A673 (cell line): Measurements from ENCODE around the gene PI3.

DNA sequence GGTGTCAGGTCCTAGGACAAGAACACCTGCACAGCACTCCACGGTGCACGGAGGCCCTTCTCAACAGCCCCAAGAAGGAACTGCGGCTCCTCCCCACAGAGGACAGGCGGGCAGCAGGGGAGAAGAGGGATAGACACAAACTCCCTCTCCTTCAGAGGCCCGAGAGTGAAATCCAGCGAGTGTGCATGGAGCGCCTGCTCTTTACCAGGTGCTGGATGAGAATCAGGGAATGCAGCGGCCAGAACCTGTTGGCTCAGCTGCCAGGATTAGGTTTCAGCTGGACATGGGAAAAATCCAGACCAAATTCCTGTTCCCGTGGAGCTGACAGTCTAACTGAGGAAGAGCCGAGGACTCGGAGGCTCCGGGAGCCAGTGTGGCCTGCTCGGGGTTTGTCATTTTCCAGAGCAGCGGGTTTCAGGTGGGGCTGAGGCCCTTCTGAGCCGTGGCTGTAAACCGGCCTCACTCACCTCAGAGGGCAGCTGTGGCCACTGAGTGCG lies 27.1 kb downstream of the PKIG start:
- PRO-cap = no peak

- PRO-cap = unidirectional peak, minus-strand start at chr20:44616713
These were observed 34.3 kb downstream of the PKIG start for GRCh38 chr20:44616592-44617153.

GRCh38 chr20:44717974-44718229 lies 2.7 kb downstream of the CCN5 start:
- PRO-cap = no peak

DNA sequence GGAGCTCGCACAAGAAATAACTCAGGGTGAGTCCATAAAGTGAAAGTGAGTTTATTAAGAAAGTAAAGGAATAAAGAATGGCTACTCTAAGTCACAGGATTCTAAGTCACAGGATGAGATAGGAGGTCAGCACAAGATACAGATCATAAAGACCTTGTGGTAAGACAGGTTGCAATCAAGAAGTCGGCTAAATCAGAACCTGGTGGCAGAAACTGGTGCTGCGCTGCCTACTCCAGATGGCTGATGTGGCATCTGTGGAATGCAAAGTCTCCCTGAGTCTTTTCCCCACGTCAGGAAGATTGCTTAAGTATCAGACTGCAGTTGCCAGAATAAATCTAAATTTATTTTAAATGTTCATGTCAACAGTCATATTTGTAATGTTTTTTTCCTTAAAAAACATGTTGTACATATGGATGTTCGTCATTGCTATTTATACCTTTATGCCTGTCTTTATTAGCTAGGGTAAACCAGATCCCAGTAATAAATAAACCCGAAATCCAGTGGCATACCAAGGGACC lies 10.7 kb upstream of the KCNK15 start:
- PRO-cap = no peak

GRCh38 chr20:44736777-44737204 lies 8.9 kb upstream of the KCNK15 start:
- PRO-cap = no peak

DNA sequence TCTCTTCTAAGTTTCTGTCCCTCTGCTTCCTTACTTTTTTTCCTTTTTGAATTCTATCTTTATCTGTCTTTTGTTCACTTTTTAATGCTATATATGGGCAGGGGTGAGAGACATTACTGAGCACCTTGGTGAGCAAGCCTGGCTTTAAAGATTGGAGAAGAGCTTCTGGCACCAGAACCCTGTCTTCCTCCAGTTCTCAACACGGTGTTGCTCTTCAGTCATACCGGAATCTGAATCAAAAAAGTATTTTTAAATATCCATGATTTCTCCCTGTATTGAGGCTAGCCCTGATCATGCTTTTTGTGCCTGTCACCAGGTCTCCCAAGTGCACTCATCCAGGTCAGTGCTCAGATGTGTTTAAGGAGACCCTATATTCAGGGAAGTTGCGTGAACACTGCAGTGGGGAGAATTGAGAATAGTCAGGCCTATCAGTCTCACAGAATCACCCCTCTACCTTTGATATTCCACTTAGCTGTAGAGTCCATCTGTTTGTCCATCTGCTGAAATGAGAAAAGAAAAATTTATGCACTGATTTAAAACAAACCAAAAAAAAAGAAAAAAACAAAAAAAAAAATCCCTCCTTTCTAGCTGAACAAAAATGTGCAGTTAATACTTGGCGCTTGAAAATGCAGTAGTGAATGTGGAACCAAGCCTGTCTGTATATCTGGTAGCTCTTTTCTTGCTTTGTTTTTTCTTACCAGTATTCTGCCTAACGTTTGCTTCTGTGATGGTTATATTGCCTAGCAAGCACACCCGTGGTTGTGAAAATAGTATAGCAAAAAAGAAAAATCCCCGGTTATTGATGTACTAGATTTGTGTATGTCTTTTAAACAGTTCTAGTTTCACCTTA lies 2.0 kb upstream of the PABPC1L start:
- PRO-cap = no peak

DNA sequence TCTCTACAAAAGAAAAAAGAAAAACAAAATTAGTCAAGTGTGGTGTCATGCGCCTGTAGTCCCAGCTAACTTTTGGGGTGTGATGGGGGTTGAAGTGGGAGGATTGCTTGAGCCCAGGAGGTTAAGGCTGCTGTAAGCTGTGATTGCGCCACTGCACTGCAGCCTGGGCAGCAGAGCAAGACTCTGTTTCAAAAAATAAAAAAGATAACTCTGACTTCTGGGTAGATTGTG lies 17.0 kb downstream of the STK4 start:
- PRO-cap = no peak

- PRO-cap = no peak
These were observed 30.8 kb downstream of the STK4 start for GRCh38 chr20:44997093-44997558.

- PRO-cap = no peak
These were observed 14.4 kb upstream of the WFDC12 start for GRCh38 chr20:45138492-45139333.

DNA sequence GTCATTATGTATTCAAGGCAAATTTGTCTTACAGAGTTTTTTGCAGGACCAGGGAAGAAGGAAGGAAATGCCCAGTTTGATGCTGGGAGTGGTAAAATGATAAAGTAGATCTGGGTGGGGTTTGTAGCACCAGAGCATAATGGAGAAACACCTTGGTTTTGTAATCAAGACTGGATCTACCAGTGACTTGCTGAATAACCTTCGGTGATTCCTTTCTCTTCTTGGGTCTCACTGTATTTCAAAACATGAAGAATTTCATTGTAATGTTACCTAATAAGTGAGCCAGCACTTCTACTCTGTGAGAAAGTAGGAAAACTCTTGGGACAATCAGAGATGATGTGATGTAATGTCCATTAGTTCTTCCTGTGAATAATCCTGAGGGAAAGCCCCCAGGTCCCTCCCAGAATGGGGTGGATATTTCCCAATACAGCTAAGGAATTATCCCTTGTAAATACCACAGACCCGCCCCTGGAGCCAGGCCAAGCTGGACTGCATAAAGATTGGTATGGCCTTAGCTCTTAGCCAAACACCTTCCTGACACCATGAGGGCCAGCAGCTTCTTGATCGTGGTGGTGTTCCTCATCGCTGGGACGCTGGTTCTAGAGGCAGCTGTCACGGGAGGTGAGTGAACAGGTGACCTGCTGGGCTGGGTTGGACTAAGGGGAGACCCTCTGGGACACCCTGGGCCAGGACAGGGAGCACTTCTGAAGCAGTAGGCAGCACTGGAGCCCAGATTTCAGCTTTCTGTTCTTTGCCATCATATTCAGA lies at the start of gene PI3:
TSS of gene PI3 (plus strand) at position 522 of the 768 bp plus-strand sequence.
- PRO-cap = no peak

- PRO-cap = no peak
These were observed 18.9 kb upstream of the MATN4 start for GRCh38 chr20:45326783-45327685.

GRCh38 chr20:45346728-45346958 lies 1.6 kb downstream of the SDC4 start:
- PRO-cap = no peak

GRCh38 chr20:45354996-45355624 lies 6.9 kb upstream of the SDC4 start:
- PRO-cap = no peak

- PRO-cap = no peak
These were observed 1.8 kb downstream of the WFDC3 start for GRCh38 chr20:45789925-45790205.

GRCh38 chr20:45898276-45899070 lies 7.3 kb downstream of the CTSA start:
- PRO-cap = no peak

- PRO-cap = bidirectional peak, plus-strand start at chr20:45933899, minus-strand start at chr20:45933818; bidirectional peak, plus-strand start at chr20:45934219, minus-strand start at chr20:45934235
These were observed 687 bp upstream of the PCIF1 start for GRCh38 chr20:45933504-45934488.

DNA sequence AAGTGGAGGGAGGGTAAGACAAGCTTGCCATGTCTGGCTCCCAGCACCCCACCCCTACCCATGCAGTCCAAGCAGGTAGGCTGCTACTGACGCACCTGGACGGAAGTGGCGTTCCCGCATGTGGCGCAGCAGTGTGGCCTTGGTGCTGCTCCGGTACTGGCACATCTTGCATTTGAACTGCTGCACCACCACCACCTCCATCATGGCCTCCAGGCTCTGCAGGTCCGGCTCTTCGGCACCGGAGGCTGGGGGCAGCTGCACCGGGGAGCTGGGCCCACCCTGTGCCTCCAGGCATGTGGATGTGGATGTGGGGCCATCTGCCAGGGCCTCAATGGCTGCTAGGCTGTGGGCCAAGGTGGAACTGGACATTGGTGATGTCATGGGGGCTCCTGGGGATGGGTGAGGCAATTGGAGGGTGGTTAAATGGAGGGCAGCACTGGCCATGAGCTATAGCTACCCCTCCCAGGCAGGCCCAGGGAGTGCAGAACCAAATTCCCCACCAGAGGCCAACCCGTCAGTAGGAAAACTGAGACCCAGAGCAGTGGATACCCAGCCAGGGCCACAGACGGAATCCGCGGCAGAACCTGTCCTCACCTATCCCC lies 4.3 kb downstream of the ZNF335 start:
- PRO-cap = no peak

DNA sequence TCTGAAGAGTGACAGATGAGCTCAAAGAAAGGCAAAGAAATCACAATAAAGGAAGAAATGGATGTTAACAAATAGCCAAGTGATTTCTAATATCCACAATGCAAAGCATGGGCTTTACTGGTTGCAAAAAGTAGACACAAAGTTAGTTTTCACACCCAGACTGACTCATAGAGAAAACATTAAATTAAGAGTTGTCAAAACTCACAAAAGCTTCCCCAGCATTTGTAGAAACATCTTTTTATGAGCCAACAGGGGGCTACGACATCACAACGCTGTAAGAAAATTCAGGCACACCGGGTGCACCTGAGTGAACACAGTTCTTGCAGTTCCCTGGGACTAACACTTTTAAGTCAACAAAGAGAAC lies 1.4 kb downstream of the NCOA5 start:
- PRO-cap = no peak

DNA sequence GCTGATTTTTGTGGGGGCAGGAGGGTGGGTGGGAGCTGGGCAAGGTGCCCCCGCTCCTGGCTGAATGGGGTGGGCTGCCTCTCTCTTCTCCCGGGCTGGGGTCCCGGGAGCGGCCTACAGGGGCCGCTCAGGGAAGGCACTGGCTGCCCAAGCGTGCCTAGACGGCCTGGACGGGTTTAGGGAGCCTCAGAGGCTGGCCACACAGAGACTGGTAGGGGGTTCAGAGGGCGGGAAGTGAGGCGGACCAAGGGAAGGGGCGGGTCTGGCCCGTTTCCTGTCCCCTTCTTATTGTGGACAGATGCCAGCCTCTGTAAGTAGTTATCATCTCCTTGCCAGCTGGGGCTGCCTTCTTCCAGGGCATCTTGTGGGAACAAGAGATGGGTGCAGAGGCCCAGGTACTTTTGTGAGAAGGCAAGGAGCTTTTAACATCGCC lies 386 bp downstream of the CD40 start:
- PRO-cap = no peak

DNA sequence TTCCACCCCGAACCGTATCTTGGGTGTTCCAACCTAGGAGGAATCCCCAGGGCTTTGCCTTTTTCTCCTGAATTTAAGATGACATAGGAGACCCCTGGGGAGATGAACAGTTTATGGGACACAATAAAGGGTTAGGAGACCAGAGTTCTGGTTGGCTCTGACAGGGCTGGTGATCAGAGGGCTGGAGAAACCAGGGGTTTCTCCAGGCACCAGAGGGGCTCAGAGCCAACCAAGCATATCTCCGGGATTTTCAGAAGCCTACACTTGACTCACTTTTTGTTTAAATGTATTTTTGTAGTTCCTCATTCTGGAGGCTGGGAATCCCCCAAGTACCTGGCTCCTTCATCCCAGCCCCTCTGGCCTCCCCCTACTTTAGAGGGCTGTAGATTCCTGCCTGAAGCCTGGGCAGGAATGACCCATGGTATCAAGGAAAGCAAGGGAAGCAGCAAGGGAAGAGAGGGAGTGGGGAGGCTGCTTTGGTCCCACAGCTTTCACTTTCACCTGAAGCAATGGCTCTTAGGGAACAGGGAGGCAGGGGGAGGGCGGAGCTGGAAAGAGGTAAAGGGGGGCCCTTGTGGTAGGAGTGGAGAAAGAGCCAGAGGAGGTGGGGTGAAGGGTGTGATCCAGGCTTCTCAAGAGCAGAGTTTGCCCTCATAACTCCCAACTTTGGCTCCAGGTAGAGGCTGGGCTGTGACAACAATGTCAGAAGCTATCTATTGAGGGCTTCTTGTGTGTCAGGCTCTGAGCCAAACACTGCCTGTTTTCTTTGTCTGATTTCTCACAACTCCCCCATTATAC lies 1.0 kb downstream of the CD40 start:
- PRO-cap = no peak